Camera-type eye (tissue), 1 donor: ENCODE results near the genes PAH and STAB2.

DNA sequence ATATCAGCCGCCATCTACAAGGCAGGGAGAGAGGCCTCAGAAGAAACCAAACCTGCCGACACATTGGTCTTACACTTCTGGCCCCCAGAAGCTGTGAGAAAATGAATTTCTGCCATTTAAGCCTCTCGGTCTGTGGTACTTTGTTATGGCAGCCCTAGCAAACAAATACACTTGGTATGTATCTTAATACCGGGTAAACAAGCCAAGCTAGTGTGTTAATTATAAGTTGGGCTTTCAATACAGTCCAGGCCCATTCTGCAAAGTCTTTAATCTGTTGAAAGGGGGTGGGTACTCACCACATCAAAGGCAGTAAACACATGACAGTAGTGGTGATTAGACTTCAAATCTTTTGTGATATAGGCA lies 127.6 kb downstream of the APAF1 start:
- RAMPAGE, long total RNA, result no peak

DNA sequence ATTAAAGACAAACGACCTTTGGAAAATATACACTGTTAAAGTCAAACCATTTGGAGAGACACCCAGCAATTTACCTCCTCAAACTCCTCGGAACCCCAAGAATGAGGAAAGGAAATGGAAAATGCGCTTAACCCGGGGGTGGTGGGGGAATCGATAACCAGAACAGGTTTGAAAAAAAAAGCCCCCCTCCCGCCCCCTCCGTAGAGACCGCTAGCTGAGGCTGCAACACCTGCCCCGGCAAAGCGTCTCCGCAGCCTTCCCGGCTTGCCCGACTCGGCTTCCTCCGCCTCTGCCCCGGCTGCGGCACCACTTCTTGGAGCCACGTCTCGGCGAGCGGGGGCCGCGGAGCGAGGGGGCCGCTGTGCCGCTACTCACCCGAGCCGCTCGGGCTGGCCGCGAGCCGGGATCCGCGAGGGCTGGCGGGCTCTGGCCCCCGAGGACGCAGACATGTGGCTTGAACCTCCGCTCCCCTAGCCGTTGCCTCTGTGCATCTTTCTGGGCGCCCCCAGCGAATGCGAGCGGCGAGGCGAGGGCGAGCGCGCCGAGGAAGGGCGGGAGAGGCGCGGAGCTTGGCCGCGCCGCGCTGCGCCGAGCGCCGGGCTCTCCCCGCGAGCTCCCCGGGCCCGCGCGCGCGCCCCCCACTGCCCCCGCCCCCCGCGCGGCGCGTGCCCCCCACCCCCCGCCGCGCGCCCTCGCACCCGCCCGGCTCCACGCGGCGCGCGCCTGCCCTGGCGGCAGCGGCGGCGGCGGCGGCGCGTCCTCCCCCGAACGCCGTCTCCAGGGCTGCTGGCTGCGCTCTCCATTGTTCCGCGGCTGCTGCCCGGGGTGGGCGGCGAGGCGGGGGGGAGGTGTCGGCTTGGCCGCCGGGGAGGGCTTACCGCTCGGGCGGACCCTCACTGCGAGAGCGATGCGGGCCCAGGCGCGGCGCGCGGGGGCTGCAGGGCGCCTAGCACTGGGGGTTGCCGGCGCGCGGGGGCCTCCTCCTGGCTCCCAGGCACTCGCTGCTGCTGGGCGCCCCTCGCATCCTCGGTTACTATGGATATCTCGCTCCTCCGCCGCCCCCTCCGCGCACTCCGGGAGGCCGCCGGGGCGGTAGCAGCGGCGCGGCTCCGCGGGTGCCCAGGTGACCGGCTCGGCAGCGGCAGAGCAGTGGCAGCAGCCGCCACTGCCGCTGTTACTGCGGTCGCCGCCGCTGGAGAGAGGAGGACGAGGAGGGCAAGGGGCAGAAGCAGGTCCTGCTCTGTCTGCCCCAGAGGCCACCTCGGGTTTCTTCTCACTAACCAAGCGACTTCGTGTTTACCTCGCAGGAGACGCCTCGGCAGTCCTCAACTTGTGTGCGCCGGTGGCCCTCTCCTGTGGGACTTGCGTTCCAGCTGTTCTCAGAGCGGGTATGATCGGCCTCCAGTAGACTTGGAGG lies 249.7 kb downstream of the APAF1 start:
- RAMPAGE, long total RNA, result no peak

DNA sequence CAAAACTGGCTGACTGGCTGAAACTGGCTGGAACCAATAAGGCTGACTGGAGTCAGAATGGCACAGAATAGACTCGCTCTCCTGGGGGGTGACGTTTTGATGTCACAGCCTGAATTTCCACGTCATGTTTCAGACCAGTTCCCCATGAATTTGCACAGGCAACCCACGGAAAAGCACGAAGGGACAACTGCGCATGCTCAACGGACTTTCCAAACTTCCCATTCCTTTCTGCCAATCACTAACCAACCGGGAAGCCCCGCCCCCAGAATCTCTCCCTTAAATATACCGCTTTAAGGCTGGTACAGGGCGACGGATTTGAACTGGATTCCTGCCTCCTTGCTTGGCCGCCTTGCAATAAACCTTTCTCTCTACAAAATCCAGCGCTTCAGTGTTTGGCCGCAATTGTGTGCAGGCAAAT lies 434.7 kb downstream of the APAF1 start:
- RAMPAGE, long total RNA, result no peak

- RAMPAGE, long total RNA, result no peak
These were observed 31.2 kb downstream of the NR1H4 start for GRCh38 chr12:100504683-100505353.

- RAMPAGE, long total RNA, result no peak
These were observed 46.5 kb downstream of the NR1H4 start for GRCh38 chr12:100520021-100520745.

DNA sequence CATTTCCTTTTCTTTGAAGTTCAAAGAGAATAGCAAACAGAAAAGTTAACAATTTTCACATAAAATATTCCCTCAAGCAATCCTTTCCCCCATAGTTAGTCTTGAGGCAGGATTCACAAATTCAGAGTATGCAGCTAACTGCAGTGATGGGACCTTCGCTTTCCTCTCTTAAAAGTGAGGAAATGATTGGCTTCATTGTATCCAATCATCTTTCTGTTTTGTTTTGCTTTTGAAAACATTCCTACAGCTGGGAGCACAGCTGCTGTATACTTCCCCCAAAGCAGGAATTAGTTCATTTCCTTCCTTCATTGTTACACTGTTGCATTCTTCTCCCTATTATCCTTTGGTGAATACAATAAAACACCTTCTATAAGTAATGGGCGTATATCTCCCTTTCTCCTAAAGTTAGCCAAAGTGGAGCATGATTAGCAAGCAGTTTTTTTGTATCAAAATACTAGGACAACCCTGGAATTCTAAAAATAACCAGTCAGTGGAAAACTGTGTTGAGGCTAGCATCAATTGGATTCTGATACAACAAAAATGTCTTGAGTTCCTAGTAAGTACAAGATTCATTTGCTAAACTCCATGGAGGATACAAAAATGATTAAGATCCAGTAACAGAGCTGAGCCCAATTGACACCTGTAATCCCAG lies 9.3 kb upstream of the GAS2L3 start:
- RAMPAGE, long total RNA, result no peak

DNA sequence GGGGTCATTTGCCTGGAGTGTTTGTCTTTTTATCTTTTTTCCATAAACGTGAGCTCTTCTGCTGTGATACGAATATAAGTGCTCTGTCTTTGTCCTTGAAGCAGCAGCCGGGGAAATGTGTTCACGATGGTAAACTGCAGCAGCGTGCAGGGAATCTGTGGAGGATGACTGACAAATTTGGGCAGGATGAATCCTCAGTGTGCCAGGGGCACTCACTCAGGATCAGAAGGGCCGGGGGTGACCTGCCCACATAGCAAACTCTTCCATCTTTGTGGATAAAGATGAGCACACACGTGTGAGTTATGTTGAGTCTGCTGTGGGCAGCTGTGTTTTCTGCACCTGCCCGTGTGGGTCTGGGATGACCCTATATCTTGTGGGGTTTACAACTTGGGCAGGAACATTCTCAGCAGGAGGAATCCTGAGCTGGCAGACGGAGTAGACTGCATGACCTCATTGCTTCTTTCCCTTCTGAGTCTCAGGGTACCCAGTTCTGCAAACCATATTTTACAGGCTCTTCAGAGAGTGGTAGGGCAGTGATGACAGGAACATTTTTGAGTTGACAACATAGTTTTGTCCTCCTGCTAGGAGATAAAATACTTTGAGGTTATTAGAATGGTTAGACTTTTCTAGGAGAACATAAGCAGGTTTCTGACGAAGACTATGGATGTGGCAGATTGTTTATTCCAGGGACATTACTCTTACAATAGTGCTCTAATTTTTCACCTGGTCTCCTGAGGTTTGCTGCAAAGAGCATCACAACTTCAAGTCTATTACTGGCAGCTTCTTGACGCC lies 798 bp downstream of the ANO4 start:
- RAMPAGE, long total RNA, result no peak

DNA sequence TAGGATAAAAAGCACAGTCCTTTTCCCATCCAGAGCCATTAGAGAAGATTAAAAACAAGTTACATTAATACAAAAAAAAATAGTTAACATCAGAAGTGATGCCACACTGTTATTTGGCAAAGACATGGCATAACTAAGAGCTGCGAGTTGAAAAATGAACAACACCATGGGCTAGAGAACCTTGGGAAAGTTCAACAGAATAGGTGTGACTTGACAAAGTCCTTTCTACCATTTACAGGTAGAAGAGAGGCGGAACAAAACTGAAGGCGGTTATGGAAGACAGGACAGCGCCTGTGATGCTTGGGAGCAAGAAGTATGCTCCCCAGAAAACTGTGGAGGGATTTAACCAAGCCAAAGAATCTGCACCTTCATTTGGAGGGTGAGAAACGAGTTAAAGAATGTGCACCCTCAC lies 995 bp downstream of the ARL1 start:
- RAMPAGE, long total RNA, result no peak

GRCh38 chr12:101615867-101616713 lies 21.3 kb downstream of the MYBPC1 start:
- RAMPAGE, long total RNA, result no peak

GRCh38 chr12:101671317-101671877 lies 26.0 kb upstream of the CHPT1 start:
- RAMPAGE, long total RNA, result no peak

DNA sequence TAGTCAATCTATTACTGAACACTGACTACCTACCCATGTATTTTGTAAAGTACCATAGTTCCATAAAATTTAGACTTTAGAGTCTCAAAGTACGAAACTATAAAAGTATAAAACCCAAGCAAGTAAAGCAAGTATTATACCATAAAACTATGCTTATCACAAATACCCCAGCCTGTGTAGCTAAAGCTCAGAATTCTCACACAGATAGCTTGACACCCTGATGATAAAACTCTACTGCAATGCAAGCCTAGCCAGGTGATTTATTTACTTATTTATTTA lies 6.7 kb upstream of the CHPT1 start:
- RAMPAGE, long total RNA, result no peak

- RAMPAGE, long total RNA, result no peak
These were observed 3.3 kb upstream of the SYCP3 start for GRCh38 chr12:101742524-101743093.

DNA sequence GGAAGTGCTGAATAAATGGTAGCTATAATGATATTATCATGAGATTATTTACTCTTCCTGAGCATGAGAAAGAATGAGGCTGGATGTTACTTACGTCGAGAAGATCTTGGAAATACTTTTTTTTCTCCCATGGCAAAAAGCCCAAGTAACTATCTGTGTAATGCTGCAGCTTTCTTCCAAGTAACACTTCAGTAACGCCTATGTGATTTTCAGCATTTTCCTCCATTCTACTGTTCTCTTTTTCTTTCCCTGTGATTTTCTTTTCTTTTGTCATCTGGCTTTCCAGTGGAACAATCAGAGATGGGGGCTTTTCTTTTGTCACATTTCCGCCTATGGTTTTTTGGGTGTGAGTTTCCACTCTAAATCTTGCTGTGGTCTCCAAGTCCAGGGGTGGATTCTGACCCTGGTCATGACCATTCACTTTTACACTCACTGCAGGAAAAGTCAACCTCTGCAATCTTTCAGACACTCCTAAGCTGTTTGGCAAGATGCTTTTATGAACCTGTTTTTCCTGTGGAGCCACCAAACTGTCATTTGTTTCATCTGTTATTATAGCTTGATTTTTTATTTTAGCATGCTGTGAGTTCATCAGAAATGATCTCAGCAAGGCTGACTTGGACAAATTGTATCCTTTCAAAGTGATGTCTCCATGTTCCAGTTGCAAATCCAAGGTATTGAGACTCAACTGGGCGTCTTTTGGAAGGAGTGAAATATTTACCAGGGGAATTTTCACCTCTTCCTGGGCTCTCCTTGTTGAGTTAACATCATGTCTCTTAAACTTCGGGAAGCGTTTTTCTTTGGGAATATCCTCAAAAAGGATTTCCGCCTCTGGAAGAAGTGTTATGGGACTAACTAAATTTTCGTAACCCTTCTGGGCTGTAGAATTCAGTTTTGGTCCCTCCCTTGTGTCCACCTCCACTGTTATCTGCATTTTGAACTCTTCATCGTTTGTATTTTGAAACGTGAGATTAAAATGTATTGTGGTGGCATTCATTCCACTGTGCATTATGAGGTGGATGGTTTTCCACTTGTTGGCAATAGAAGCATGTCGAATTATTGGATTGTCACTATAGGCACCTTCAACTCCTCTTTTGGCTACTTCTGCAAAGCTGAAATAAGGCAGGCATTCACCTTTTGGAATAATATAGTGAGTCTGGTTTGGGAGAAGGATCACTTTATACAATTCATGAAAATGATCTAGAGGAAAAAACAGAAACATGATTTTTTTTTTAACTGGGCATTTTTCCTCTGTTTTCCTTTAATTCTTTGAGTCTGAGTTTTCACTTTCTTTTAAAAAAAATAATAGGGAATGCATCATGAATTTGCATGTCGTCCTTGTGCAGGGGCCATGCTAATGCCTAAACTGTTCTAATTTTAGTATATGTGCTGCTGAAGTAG lies 25.3 kb upstream of the SYCP3 start:
- RAMPAGE, long total RNA, result no peak

GRCh38 chr12:101891308-101892079 lies 14.1 kb downstream of the DRAM1 start:
- RAMPAGE, long total RNA, result no peak

GRCh38 chr12:102478376-102479057 lies 1.8 kb downstream of the IGF1 start:
- RAMPAGE, long total RNA, result no peak

- RAMPAGE, long total RNA, result no peak
These were observed 100.3 kb downstream of the PAH start for GRCh38 chr12:102816795-102817158.

- RAMPAGE, long total RNA, result no peak
These were observed 2.1 kb downstream of the PAH start for GRCh38 chr12:102914727-102915623.

- RAMPAGE, long total RNA, result no peak
These were observed at the start of gene PAH for GRCh38 chr12:102917037-102917937. Gene PAH, minus strand, starts transcription at chr12:102917244.

GRCh38 chr12:103586849-103587443 lies at the start of gene STAB2:
Gene STAB2, plus strand, starts transcription at chr12:103587273.
- RAMPAGE, long total RNA, result no peak

DNA sequence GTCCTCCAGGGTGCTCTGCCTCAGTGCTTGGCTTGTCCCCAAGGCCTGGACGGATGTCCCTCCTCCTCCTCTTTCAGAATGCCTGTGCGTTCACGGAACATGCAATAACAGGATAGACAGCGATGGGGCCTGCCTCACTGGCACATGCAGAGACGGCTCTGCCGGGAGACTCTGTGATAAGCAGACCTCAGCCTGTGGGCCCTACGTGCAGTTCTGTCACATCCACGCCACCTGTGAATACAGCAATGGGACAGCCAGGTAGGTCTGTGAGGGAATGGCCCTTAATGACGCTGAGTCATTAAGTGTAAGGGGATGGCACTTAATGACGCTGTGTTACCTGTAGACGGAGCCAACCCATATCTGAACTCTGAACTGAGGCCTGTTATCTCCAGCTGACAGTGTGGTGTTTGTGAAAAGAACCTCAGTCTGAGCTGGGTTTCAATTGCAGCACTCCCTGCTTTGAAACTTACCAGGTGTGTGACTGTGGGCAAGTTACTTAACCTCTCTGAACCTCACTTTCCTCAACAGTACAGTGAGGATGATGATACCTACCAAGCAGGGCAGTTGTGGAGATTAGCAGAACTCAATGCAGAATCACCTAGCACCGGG lies 86.9 kb downstream of the STAB2 start:
- RAMPAGE, long total RNA, result no peak